ENCODE measurements around the gene ECI2.

GRCh38 chr6:3329460-3330126 lies 70.8 kb downstream of the PSMG4 start:
- PRO-cap, result no peak

GRCh38 chr6:3457581-3458276 lies 879 bp upstream of the SLC22A23 start:
- PRO-cap, result no peak

GRCh38 chr6:3736651-3737286 lies 14.7 kb downstream of the PXDC1 start:
- PRO-cap, result no peak

DNA sequence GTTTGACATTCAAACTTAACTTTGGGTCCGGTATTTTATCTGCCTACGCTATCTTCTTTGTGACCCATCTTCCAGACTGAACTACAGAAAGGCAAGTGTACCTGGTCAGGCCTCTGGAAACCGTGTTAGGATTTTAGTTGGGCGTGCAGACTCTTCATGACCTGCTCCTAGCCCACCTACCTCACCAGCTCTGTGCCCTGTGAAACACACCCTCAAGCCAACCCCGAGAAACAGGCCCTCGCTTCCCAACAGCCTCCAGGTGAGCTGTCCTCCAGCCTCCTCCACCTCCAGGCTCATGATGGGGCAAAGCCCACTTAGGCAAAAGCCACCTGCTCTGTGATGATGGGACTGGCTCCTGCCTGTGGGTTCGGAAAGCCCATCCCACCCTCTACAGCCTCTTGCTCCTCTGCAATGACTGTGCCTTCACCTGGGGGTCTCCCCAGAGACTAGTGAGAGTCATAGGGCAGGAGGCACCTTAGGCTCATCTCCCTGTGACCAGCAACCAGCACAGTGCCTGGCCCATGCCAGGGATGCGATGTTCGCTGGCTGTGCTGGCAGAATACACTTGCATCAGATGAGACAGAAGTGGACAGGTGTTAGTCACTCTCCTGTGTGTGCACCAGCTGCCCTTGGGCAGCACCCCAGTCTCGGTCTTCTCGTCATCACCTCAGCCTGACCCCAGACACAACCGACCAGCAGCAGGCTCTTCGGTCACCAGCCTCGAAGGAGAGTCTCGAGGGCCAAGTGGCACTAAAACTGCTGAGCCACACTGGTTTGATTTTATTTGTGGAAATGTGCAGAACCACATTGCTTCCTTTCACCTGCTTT lies 10.9 kb downstream of the PXDC1 start:
- PRO-cap, result no peak

DNA sequence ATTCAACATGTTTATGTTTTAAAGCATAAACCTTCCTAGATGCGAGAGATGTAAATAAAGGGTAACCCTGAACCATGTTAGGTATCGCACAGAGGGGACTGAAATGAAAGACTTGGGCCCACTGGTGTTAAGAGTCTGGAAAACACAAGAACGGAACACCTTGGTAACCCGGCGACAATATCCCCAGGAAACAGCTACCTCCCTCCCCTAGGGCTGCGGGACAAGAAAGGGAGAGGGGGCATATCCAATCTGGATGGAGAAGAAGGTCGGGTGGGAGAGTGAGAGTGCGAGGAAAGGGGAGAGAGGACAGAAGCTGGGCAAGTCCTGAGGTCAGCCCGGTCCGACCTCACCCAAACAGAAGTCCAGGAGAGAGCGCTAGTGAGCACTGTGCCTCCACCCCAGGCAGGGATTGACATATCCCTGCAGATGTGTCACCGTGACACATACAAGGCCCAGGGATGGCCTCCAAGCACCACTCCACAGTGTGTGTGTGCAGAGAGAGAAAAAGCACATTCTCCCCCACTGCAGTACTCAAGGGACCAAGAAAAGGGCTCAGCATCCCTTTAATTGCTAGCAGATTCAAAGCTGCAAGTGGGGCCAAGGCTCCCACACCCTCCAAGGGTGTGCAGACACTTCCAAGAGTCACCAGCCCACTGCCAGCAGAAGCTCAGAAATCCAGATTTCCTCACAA lies 3.3 kb downstream of the PXDC1 start:
- PRO-cap, result bidirectional peak, plus-strand start at position 241 of the sequence, minus-strand start at position 100 of the sequence

- PRO-cap, result no peak
These were observed 40.4 kb upstream of the FAM50B start for GRCh38 chr6:3808672-3809291.

DNA sequence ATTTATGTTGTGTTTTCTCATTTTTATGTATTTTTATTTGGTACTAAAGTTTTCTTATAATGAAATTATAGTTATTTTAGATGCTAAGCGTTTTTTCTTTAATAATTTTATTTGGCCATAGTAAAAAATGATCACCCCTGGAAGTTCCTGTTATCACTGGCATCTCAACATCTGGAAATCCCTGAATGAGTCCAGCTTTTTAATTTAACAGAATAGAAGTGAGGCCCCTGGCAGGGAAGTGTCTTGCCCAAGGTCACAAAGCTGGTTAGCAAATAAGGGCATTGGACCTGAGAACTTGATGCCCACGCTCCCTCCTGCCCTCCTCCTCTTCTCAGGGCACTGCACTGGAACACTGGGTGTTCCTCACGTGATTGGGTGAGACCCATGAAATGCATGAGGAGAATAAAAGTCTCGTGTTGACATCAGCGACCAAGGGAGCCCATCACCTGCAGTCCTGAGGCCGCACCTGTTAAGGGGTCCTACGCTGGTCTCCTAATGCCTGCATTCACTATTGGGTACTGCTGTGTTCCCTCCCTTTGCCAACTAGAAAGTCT lies 7.3 kb downstream of the FAM50B start:
- PRO-cap, result no peak

GRCh38 chr6:3913877-3914143 lies 64.6 kb downstream of the FAM50B start:
- PRO-cap, result no peak

- PRO-cap, result bidirectional peak, plus-strand start at chr6:3997438, minus-strand start at chr6:3997300
These were observed 24.0 kb upstream of the PRPF4B start for GRCh38 chr6:3996977-3997697.

DNA sequence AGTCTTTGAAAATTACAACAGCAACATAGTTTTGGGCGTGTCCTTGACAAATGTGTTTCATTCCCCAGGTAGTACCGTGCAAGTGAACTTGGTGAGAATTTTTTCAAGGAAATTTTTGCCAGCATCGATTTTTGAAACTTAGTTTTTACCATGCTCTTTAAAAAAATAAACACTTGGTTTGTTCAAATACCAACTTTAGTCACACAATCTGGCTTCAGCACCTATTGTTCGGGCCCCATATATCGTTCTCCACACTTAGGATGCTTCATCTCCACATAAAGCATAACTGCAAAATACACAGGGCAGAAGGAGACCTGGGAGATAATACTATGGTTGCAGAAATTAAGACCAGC lies 2.1 kb upstream of the PRPF4B start:
- PRO-cap, result no peak

- PRO-cap, result unidirectional peak, plus-strand start at chr6:4134969; bidirectional peak, plus-strand start at chr6:4135044, minus-strand start at chr6:4135050; bidirectional peak, plus-strand start at chr6:4135417, minus-strand start at chr6:4135308
These were observed at the start of gene ECI2 for GRCh38 chr6:4134569-4135732. ECI2 (minus strand) TSS chr6:4135575.

GRCh38 chr6:4135733-4136588 lies 586 bp upstream of the ECI2 start:
- PRO-cap, result bidirectional peak, plus-strand start at chr6:4136315, minus-strand start at chr6:4136201

GRCh38 chr6:4190748-4191045 lies 55.3 kb upstream of the ECI2 start:
- PRO-cap, result unidirectional peak, plus-strand start at chr6:4190880

GRCh38 chr6:4351746-4352383 lies 216.5 kb upstream of the ECI2 start:
- PRO-cap, result no peak

DNA sequence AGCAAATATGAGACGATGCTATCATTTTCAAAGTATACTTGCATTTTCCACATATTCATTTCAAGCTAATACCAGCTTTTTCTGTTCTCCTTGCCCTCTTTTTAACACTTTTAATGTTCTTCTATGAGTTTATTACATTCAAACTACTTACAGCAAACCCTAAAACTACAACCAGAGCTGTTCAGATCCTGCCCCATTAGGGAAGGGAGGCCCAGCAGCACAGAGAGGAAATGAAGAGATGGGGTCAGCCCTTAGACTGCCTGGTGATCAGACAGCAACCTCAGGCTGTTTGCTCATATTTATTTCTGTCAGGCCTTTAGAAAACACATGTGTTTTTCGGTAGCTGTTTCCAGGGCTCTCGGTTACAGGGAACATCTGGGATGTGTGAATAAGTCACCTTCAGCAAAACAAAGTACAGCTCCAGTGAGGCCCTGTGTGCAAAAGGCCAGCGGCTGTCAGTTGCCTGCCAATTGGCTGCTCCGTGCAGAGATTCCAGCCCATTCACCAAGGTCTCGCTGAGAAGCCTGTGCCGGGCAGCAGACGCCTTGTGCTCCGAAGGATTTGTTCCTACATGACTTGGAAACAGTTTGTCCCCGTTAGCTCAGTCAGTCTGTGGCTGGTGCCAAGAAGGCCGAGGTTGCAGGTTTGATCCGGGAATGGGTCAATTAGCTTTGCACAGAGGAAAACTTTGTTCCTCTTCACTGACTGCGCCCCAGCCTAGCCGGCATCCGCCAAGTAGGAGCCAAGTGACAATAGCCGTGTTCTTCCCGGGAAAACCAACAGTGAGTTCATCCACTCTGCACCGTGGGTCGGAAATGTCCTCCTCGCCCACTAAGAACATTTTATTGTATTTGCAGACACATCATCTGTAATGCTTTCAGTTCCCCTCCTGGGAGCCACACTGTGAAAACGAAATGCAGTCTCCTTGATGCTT lies 315.6 kb upstream of the CDYL start:
- PRO-cap, result no peak

- PRO-cap, result no peak
These were observed 288.8 kb upstream of the CDYL start for GRCh38 chr6:4487304-4487809.

DNA sequence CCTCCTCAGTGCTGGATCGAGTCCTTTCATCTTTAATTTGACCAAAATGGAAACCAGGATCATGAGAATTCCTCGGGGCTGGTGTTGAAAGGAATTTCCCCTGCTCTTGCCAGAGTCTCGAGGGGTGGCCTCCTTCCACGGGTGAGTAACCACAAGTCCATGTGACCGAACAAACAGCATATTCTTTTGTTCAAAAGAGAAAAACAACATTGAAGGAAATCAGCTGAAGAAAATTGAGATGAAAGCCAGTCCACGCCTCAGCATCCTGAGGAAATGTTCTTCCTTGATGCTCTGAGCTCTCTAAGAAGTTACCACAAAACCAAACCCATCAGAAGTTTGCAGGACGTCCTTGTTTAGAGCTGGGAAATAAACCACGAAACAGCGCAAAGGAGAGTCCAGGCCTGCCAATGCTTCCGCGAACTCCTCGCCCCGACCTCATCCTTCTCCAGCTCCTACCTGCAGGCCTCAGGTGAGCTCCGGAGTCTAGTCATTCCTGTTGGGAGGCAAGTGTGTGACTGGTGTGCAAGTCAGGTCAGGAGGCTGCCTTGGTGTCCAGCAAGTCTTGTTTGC lies 165.8 kb upstream of the CDYL start:
- PRO-cap, result no peak

GRCh38 chr6:4777028-4777740 lies 980 bp downstream of the CDYL start:
- PRO-cap, result bidirectional peak, plus-strand start at chr6:4777088, minus-strand start at chr6:4777092

- PRO-cap, result no peak
These were observed 608 bp downstream of the PPP1R3G start for GRCh38 chr6:5085630-5086268.

DNA sequence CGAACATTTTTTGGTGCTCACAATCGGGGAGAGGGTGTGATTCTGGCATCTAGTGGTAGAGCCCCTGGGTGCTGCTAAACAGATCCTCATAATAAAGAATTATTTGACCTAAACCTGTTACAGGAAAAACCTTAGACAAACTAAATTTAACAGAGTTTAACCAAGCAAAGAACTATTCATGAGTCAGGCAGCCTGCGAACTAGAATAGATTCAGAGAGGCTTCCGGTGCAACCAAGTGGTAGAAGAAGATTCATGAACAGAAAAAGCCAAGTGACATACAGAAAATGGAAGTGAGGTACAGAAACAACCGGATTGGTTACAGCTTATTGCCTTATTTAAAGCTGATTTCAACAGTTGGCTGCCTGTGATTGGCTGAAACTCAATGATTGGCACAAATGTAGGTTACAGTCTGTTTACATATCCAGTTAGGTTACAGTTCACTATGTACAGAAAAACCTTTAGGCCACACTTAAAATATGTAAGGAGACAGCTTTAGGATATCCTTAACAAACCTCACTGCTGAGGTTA lies 10.1 kb downstream of the PPP1R3G start:
- PRO-cap, result no peak